Measurements from ENCODE around the genes FRMD5 and EIF3J.

- PRO-cap, result no peak
Observed at GRCh38 chr15:43185686-43186303, 592 bp downstream of the CCNDBP1 start.

DNA sequence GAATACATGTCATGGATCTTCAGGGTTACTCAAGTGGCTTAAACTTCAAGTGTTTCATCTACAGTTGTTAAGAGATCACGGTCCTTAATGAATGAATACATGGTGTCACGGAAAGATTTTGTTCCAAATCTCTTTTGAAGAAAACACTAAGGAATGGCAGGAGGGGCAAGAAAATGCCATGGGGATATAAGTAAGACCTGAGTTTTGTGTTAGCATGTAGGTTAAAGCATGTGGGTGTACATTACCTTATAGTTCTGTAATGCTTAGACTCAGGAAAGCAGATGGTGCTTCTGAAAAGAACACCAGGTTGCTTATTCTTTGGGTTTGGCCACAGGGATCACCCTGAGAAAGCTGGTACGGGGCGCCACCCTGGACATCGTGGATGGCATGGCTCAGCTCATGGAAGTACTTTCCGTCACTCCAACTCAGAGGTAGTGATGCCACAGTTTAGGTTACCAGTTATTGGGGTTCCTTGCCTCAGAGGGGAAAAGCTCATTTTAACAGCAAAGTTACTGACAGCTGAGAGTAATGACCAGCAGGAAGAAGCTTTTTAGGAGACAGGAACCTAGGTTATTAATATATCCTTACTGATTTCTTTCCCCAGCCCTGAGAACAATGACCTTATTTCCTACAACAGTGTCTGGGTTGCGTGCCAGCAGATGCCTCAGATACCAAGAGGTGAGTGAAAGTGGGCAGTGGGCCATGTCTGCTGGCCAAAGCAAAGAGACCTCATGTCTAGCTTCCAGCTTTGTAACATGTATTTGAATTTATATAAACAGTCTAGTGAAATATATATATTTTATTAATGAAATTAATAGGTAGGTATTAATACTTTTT lies 4.7 kb downstream of the CCNDBP1 start:
- PRO-cap, result no peak

DNA sequence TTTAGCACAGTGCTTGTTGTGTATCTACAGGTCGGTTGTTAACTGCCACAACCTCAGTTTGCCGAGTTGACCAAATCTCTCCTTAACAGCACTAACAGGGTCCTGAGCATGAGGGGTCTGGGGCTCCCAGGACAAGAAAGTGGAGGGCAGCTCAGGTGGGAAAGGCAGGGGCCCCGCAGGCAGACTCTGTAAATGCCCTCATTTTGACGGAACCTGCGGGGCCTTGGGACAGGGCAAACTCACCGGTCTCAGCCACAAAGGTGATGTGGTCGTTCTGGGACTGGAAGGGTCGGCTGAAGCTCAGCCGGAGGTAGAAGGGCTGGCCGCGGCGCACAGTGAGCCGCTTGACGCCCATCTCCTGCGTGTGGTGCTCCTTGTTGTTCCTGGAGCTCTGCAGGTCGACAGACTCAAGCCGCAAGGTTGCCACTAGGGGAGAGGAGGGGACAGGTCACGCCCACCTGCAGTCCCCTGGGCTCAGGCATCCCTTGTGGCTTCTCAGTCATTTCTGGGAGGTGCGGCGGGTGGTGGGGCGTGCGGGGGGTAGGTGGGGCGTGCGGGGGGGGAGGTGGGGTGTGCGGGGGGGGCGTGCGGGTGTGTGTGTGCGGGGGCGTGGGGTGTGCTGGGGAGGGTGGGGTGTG lies 8.7 kb downstream of the TGM7 start:
- PRO-cap, result no peak

DNA sequence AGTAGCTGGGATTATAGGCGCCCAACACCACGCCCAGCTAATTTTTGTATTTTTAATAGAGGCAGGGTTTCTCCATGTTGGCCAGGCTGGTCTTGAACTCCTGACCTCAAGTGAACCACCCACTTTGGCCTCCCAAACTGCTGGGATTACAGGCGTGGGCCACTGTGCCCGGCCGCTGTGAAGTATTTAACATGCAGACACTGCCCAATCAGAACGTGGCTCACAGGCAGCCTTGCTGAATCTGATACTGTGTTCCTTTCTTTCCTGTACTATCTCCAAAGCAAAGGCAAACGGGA lies 7.9 kb upstream of the MAP1A start:
- PRO-cap, result no peak

DNA sequence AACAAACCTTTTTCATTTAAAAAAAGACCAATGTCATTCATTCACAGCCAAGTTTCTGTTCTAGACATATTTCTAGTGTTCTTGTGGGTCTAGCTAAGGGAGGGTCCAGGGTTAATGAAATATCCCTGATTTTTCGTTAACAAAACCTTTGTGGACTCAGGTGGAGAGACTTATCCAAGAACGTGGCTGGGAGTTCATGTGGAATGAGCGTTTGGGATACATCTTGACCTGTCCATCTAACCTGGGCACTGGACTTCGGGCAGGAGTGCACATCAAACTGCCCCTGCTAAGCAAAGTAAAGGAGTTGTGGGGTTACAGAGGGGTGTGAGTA lies 4.2 kb downstream of the CKMT1B start:
- PRO-cap, result no peak

- PRO-cap, result no peak
Observed at GRCh38 chr15:43638828-43639530, 9.7 kb downstream of the CATSPER2 start.

- PRO-cap, result no peak
Observed at GRCh38 chr15:43770282-43770776, 6.4 kb downstream of the ELL3 start.

DNA sequence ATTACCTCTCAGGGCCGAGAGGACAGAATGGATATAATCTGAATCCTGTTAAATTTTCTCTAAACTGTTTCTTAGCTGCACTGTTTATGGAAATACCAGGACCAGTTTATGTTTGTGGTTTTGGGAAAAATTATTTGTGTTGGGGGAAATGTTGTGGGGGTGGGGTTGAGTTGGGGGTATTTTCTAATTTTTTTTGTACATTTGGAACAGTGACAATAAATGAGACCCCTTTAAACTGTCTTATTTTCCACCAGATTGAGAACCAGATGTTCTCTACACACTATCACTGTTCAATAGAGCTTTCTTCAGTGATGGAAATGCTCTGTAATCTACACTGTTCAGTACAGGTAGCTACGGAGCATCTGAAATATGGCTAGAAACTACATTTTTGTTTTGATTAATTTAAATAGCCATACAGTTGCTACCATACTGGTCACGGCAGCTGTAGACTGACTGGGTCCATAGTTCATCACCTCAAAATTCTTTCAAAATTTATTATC lies 5.4 kb downstream of the ELL3 start:
- PRO-cap, result no peak

DNA sequence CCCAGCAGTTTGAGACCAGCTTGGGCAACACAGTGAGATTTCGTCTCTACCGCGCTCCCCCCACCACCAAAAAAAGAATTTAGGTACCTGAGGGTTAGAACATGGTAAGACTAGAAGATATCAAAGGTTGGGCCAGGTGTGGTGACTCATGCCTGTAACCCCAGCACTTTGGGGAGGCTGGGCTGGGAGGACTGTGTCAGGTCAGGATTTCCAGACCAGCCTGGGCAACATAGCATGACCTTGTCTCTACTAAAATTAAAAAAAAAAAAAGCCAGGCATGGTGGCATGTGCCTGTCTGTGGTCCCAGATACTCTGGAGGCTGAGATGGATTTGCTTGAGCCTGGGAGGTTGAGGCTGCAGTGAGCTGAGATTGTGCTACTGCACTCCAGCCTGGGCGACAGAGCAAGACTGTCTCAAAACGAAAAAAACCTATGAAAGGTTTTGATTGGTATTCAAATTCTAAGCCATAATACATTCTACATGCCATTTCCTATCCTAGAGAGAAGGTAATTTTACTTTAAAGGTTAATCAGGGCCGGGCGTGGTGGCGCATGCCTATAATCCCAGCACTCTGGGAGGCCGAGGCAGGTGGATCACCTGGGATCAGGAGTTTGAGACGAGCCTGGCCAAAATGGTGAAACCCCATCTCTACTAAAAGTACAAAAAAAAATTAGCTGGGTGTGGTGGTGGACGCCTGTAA lies 2.7 kb downstream of the HYPK start:
- PRO-cap, result no peak

DNA sequence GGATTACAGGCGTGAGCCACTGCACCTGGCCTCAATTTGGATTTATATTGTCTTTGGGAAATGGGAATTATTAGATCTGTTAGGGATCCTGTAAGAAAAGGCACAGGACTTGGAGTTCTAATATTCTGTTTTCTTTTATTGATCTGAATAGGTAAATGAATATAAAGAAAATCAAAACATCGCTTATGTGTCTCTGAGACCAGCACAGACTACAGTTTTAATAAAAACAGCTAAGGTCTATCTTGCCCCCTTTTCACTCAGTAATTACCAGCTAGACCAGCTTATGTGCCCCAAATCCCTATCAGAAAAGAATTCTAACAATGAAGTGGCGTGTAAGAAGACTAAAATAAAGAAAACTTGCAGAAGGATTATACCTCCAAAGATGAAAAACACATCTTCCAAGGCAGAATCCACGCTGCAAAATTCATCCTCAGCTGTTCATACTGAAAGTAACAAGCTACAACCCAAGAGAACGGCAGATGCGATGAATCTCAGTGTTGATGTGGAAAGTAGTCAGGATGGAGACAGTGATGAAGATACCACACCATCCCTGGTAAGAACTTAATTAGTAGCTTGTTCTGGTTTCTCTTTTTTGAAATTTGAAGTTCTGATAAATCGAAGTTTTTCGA lies 1.1 kb downstream of the WDR76 start:
- PRO-cap, result no peak

GRCh38 chr15:44194933-44195903 lies at the start of gene FRMD5:
Gene FRMD5 (minus strand): TSS chr15:44195271.
- PRO-cap, result unidirectional peak, minus-strand start at chr15:44195261

DNA sequence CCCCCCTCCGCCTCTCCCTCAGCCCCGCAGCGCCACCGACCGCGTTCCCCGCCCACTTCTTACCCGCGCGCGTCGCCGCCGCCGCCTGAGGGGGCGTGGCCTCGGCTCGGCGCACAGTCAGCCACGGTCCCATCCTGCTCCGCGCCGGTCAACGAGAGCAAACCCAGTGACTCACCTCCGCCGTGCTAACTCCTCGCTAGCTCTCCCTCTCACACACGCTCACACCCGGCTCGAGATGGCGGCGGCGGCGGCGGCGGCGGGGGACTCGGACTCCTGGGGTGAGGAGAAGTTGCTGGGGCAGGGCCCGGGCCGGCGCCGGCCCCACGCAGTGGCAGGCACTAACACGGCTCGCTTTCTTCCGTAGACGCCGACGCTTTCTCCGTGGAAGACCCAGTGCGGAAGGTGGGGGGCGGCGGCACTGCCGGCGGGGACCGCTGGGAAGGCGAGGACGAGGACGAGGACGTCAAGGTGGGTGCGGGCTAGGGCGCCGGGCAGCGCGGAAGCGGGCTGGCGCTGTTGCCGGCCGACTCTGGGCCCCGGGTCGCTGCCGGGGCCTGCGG lies at the start of gene EIF3J:
Gene EIF3J, plus strand, starts transcription at position 188 of the 560 bp plus-strand sequence.
- PRO-cap, result bidirectional peak, plus-strand start at position 160 of the sequence, minus-strand start outside the sequence

- PRO-cap, result no peak
Observed at GRCh38 chr15:44670513-44671148, 7.2 kb upstream of the SPG11 start.

DNA sequence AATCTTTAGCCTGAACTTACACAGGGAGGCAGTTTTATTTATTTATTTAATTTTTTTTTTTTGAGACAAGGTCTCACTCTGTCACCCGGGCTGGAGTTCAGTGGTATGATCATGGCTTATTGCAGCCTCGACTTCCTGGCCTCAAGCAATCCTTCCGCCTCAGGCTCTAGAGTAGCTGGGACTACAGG lies 8.5 kb downstream of the B2M start:
- PRO-cap, result no peak

DNA sequence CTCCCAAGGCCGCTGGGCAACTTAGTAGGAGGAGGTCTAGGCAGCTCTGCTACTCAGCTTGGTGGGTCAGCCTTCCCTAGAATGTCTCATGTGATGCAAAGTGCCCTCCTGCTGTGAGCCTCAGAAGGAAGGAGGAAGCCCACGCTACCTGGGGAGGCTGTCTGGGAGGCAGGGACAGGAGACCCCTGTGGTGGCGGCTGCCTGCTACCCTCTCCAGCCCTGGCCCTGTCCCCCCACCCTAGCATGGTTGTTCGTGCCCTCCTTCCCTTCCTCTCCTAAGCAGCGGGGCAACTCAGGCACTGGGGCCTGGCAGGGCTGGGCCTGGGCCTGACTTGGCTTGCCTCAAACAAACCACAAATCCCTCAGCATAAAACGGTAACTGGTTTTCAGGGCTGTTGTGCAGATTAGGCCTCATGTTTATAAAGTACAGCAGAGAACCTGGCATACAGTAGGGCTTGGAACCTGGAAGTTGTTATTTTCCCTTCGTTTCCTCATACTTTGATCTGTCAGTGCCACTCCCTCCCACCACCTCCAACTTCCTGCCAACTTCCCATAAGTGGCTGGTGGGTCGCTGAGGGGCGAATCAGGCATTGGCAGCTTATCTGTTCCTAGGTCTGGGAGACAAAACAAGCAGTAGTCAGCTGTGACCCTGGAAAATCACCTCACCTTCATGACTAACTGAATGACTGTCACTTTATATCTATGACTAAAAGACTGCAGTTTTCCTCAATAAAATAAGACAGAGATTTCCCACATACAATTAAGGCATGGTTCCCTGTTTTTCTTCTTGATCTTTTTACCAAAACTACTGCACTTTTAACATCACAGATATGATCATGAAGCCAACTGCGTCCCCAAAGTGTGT lies 94.3 kb downstream of the TRIM69 start:
- PRO-cap, result no peak

GRCh38 chr15:45030612-45031121 lies 7.7 kb downstream of the SORD start:
- PRO-cap, result no peak

- PRO-cap, result no peak
Observed at GRCh38 chr15:45125329-45126206, 4.1 kb downstream of the DUOXA1 start.

- PRO-cap, result no peak
Observed at GRCh38 chr15:45150779-45151454, 21.1 kb downstream of the DUOX1 start.

- PRO-cap, result no peak
Observed at GRCh38 chr15:45162229-45163280, 25.2 kb downstream of the SHF start.

DNA sequence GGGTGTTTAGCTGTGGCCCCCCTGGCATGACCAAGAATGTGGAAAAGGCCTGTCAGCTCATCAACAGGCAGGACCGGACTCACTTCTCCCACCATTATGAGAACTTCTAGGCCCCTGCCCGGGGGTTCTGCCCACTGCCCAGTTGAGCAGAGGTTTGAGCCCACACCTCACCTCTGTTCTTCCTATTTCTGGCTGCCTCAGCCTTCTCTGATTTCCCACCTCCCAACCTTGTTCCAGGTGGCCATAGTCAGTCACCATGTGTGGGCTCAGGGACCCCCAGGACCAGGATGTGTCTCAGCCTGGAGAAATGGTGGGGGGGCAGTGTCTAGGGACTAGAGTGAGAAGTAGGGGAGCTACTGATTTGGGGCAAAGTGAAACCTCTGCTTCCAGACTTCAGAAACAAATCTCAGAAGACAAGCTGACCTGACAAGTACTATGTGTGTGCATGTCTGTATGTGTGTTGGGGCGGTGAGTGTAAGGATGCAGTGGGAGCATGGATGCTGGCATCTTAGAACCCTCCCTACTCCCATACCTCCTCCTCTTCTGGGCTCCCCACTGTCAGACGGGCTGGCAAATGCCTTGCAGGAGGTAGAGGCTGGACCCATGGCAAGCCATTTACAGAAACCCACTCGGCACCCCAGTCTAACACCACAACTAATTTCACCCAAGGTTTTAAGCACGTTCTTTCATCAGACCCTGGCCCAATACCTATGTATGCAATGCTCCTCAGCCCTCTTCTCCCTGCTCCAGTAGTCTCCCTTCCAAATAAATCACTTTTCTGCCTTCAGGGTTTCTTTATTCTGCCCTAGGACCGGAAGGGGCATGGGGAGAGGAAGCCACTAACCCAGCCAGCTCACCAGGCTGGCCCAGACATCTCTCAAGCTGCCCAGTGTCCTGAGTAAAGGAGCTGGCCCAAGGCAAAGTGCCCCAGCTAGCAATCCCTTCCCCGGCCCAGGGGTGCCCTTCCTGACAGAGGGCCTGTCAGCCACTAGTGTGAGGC lies 22.7 kb downstream of the SHF start:
- PRO-cap, result no peak